ENCODE results near the genes PTPRF and DYNLT4.

GRCh38 chr1:43522650-43523680 lies 7.7 kb upstream of the PTPRF start:
- PRO-cap = no peak

DNA sequence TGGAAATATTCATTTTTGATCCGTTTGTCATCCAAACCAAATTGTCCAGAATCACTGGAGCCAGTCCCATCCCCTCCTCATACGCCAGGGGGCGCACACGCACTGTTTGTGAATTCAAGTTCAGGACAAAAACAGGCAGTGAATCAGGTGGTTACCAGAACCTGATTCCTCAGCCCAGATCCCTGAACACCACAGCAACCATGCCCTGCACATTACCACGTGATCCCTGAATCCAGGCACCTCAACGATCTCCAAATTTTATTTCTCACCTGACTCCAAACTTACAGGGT lies 1.5 kb upstream of the PTPRF start:
- PRO-cap = no peak

GRCh38 chr1:43530600-43531205 lies at the start of gene PTPRF:
Gene PTPRF (plus strand): TSS chr1:43530883.
- PRO-cap = bidirectional peak, plus-strand start at chr1:43530904, minus-strand start at chr1:43530775

GRCh38 chr1:43533437-43534373 lies 3.0 kb downstream of the PTPRF start:
- PRO-cap = no peak

GRCh38 chr1:43620715-43621251 lies 29.2 kb upstream of the KDM4A start:
- PRO-cap = no peak

DNA sequence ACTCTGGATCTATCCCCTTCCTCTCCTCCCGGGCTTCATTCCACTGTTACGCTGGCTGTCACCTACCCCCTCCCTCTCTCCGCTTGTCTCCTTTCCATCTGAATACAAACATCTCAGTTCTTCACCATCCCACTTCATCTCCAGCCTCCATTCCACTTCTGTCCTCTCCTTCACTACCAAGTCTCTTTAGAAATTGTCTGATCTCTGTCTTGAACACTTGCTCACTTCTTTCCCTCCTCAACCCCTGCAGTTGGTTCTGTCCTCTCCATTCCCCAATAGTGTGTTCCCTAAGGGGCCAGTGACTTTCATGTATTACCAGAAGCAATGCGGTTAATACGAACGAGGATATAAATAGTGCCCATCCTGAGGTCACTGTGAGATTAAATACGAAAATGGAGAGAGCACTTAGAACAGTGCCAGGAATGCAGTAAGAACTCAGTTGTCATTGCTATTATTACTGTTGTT lies 53.1 kb upstream of the ARTN start:
- PRO-cap = no peak

DNA sequence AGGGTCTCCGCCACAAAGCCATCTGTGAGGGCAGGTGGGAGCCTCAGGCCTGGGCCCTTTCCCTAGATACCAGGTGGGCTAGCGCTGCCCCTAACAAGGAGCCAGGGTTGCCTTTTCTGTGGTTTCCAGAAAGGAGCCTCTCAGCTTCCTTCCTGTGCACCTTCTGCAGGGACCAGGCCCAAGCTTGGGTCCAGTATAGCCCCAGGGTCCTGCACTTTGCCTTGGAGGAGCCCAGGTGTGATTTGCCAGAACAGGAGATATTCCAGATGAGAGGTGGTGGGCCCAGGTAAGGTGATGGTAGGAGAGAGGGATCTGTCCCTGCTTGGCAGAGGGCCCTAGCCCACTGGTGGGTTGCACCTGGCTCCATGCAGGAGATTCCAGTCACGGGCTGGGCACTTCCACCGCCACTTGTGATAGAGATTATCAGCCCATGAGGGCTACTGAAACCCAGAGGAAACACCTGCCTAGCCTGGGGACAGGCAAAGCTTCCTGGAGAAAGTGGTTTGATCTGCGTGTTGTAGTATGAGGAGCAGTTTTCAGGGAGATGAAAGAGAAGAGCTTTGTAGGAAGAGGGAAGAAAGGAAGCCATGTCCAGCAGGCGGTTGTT lies 1.1 kb downstream of the CCDC24 start:
- PRO-cap = no peak

- PRO-cap = no peak
Measured at GRCh38 chr1:44071434-44071843, 40.2 kb upstream of the SLC6A9 start.

DNA sequence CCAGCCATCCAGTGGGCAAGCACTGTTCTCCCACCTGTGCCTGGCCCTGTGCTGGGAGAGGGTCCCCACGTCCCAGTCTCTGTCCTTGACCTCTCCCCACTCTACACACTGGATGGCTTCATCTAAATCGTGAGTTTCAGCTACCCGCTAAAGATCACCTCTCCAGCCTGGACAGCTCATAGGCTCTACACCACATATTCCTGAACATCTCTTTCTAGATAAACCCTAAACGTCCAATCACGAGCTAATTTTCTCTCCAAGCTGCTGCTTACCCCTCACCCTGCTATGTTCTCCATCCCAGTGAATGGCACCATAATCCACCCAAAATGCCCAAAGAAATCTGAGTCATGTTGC lies 10.4 kb downstream of the DMAP1 start:
- PRO-cap = no peak

DNA sequence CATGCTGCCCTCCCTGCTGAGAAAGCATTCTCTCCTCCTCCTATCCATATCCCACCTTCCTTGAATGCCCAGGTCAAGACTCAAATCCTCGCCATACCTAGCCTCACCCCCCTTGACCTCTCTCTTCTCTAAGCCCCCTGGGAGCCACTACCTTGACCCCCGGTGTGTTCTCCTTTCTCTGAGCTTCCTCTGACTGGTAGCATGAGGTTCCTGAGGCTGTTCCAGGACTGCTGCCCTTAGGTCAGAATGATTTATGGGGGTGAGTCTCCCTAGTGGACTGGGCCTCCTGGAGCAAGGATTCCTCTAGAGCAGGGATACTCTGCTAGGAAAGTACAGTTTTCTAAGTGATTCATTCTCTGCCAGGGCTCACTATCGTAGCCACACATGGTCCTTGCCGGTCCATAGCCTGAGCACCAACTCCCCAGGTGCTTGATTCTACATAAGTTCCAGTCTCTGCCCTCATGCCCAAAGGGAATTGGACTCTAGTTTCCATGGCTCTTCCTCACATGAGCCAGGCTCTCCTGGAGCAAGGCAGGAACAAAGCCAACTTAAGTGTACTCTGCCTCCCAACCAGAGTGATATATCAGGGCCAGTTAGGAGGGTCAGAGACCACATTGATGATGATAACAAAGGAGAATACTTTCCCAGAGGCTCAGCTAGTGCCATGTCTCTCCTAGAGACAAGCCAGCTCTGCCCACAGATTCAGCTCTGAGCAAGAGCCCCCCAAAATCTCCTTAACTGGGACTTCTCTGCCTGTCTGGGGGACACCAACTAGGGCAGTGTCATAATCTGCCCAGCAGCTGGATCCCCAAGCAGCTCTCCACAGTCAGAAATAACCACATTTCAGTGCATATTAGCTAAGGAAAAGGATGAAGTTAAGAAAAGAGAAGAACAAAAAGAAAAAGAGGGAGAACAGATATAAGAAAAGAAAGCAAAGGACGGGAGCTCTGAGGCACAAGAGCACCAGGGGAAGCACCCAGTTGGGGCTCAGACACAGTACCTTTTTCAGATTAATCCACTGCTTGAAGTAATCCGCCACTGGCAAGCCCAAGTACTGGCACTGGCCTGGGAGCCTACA lies 70.9 kb downstream of the ERI3 start:
- PRO-cap = no peak

DNA sequence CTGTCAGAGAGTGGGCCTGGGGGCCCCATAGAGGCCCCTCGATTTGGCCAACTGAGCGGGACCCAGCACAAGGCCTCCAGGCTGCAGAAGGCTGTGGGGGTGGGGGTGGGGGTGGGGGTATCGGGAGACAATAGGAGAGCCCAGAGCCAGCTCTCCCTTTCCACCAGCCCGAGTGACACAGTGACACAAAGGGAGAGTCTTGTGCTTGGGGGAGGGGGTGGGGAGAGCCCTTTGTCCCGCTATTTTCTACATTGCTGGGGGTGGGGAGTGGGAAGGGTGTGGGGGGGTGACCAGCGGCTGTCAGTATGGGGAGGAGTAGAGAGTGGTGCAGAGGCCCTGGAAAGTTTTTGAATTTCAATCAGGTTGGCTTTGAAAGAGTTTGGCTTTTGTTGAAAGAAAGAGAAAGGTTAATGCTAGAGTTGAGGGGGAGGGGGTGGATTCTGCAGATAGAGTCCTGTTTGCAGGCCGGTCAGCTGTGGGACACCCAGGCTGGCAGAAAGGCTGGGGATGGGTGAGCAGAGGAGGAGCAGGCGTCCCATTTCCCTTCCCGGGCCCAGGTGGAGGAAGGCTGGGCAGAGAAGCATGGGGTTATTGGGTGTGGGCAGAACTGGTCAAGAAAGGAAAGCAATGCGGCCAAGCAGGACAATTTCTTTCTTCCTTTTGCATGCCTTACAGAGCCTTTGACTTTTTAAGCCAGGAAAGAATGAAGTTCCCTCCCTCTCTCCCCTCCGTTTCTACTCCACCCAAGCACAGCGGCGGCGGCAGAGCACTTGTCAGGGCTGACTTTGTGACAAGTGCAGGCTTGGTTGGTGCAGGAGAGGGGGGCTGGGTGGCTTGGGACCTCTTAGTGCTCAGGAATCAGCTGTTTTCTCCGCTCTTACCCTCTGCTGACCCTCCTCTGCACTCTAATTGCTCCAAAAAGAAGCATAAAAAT lies 96.2 kb downstream of the RNF220 start:
- PRO-cap = bidirectional peak, plus-strand start outside the sequence, minus-strand start at position 95 of the sequence; bidirectional peak, plus-strand start at position 445 of the sequence, minus-strand start at position 174 of the sequence; bidirectional peak, plus-strand start at position 775 of the sequence, minus-strand start at position 662 of the sequence

DNA sequence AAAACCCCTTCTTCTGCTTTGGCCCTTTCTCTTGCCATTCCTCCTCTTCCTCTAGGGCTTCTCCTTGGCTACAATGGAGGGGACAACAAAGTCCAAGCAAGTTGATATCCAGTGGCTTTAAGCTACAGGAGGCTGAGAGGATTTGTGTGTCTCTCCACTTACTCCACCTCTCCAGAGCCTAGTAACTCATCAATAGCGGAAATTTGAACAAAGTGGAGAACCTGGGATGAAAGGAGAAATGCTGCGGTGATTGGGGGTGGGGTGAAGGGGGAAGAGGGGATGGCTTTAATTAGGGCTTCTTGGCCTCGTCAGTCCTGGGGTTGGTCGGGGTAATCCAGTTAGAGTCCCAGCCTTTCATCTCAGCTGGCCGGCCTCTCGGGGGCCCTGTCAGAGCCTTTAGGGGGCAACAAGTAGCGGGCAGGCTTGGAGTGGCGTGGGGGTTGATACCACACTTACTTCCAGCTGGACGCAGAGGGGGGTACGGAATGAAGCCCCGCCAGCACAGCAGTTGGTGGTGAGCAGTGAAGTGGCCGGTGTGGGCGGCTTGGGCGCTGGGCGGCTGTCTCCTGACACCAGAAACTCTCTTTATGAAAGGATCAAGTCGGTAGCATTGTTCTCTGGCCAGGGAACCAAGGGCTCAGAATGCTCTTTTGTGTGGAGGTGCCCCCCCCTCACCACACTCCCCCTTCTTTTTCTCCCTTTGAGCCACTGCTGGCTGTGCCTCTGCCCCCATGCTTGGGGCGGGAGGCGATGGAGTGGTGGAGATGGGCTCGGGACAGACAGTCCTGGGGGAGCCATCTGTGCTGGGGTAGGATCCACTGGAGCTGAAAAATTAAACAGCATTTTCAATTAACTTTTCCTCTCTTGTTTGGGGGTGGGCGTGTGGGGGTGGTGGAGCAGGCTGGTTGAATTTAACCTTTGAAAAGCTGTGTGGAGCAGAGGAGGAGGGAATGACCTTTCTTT lies 102.4 kb downstream of the RNF220 start:
- PRO-cap = bidirectional peak, plus-strand start at position 390 of the sequence, minus-strand start at position 183 of the sequence; bidirectional peak, plus-strand start at position 507 of the sequence, minus-strand start at position 589 of the sequence

DNA sequence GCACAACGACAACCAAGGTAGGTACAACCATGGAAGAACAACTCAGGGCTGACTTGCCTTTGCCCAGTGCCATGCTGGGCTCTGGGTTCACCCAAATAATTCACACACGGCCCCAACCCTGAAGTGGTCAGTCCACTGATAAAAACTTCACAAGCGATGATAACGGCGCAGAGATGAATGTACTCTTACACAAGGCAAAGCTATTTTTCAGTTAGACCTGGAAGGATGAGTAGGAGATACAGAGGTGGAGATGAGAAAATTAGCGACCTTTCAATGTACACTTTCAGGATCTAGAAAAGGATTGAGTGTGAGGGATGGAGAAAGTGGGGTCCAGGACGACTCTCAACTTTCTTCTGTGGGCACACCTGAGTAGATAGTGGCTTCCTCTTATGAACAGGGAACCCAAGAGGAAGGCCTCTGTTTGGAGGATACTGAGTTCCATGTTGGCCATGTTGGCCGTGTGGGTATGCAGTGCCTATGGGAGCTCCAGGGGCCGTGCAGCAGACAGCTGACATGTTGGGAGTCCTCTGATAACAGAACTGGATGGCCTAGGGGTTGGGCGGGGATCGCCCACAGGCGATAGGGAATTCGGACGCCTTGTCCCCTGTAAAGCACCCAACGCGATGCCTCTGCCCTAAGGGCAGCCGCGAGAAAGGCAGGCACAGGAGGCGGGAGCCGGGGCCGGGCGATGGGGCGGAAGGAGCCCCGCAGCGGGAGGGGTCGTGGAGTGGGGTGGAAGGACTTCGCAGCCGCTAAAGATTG lies 43.0 kb downstream of the TMEM53 start:
- PRO-cap = bidirectional peak, plus-strand start at position 662 of the sequence, minus-strand start at position 648 of the sequence

DNA sequence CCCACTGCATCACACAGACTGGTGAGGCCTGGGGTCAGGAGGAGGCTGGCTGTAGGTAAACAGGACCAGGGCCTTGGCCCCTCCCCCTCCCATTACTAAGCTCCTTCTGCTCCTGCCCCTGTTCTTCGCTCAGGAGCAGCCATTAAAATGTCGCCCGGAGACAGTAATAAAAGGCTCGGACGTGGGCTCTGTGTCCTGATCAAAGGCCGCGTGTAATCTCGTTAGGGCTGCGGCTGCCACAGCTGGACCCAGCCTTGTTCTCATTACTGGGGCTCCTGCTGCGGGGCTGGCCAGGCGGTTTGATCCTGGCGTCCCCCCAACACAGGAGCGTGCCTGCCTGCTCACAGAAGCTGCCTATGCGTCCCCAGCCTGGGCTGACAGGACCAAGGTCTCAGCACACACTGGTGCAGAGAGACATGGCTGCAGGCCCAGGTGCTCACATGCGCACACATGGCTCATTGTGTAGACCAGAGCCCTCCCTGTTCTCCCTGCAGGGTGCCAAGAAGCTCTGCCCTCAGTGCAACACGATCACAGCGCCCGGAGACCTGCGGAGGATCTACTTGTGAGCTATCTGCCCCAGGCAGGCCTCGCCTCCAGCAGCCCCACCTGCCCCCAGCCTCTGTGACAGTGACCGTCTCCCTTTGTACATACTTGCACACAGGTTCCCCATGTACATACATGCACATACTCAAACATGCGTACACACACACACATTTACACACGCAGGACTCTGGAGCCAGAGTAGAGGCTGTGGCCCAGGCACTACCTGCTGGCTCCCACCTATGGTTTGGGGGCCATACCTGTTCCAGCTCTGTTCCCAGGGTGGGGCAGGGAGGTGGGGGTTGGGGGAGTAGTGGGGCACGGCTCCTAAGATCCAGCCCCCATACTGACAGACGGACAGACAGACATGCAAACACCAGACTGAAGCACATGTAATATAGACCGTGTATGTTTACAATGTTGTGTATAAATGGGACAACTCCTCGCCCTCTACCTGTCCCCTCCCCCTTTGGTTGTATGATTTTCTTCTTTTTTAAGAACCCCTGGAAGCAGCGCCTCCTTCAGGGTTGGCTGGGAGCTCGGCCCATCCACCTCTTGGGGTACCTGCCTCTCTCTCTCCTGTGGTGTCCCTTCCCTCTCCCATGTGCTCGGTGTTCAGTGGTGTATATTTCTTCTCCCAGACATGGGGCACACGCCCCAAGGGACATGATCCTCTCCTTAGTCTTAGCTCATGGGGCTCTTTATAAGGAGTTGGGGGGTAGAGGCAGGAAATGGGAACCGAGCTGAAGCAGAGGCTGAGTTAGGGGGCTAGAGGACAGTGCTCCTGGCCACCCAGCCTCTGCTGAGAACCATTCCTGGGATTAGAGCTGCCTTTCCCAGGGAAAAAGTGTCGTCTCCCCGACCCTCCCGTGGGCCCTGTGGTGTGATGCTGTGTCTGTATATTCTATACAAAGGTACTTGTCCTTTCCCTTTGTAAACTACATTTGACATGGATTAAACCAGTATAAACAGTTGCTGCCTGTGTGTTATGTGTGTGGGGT lies 23.5 kb downstream of the TMEM53 start:
- PRO-cap = unidirectional peak, plus-strand start at position 266 of the sequence

DNA sequence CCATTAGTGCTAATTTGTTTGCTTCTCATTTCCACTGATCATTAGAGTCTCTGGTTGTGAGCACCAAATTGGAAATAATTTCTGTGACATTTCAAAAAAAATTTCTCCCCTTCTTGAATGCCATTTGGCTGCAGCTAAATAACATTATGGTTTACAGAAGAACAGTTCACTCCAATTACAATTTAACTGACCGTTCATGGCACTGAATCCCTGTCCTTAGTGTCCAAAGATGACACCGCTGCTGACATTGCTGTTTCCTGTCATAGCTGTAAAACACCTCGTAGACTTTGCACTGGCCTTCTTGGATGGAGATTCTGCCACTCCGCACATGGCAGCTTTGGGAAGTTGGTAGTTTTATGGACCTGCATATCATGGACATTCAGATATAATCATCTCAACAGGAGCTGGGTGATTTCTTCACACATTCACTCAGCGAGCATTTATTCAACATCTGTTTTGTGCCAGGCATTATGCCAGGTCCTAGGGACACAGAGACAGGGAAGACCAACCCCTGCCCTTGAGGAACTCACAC lies 4.9 kb downstream of the ARMH1 start:
- PRO-cap = no peak

- PRO-cap = no peak
Measured at GRCh38 chr1:44791469-44791760, 3.4 kb upstream of the BEST4 start.

DNA sequence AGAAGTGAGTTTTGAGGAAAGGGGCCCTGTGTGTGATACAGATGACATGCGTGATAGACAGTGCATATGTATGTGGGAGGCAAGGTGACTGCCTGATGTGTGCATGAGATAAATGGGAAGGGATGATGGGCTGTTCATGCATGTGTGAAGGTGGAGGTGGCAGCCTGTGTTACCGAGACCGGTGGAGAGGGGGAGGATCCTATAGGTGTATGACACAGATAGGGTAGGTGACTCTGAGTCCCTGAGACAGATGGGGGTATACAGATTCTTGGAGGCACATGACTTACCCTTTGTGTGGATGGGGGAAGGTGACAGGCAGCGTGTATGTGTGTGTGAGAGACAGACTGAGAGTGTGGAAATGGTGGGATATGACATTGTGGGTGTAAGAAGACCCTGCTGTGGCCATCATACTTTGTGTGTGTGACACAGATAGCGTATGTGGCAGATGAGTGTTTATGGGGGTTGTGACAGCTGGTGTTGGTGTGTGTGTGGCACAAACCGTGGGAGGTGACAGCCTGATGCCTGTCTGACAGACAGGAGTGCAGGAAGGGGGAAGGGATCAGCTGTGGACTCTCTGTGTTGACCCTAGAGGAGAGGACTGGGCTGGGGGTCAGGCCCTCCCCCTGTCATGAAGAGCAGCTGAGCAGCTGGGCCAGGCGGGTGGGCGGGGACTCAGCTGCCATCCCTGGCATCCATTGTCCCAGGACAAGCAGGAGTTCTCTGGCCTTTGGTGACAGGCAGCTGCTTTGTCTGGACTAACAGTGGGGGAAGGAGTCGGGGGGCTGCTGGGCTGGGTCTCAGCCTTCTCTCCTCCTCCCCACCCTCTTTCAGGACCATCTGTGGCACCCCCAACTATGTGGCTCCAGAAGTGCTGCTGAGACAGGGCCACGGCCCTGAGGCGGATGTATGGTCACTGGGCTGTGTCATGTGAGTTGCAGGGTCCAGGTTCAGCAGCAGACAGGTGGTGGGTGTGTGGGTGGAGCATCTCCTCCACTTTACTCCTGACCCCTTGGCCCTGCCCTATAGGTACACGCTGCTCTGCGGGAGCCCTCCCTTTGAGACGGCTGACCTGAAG lies 2.1 kb downstream of the PLK3 start:
- PRO-cap = bidirectional peak, plus-strand start at position 682 of the sequence, minus-strand start at position 438 of the sequence

GRCh38 chr1:44807173-44808240 lies at the start of gene DYNLT4:
Gene DYNLT4 (minus strand): TSS chr1:44807351.
- PRO-cap = bidirectional peak, plus-strand start at chr1:44807509, minus-strand start at chr1:44807351; bidirectional peak, plus-strand start at chr1:44807916, minus-strand start at chr1:44807860

GRCh38 chr1:45001268-45001784 lies 9.8 kb downstream of the HECTD3 start:
- PRO-cap = no peak

- PRO-cap = no peak
Measured at GRCh38 chr1:45321358-45322182, 5.1 kb upstream of the HPDL start.